Sciatic nerve (tissue), 1 donor: Measurements from ENCODE around the genes KCNH2 and SMARCD3.

GRCh38 chr7:150820021-150820457 is 19.5 kb downstream of the TMEM176A start:
- PRO-cap: no peak

DNA sequence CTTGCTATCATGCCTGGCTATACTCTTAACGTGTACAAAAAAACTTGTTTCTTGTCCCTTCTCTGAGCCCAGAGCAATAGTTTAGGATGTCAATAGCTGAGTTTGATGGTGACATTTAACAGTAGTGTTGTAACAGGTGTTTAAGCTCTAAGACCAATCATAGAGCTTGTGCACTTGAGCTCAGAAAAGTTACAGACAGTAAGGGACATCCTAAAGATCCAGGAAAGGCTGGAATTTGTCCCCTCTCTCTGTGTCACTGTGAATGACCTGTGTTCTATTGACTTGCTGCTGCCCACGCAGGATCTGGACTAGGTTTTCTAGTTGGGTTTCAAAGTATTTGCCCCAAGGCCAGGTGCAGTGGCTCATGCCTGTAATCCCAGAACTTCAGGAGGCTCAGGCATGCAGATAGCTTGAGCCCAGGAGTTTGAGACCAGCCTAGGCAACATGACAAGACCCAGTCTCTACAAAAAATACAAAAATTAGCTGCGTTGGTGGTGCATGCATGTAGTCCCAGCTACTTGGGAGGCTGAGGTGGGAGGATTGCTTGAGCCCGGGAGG is 17.1 kb downstream of the AOC1 start:
- PRO-cap: no peak

GRCh38 chr7:150949559-150950292 is 28.4 kb downstream of the KCNH2 start:
- PRO-cap: no peak

GRCh38 chr7:150978078-150978609 is at the start of gene KCNH2:
Gene KCNH2, minus strand, starts transcription at chr7:150978321.
- PRO-cap: no peak

GRCh38 chr7:151008006-151008505 is 16.2 kb downstream of the ATG9B start:
- PRO-cap: no peak

GRCh38 chr7:151012270-151012657 is 12.0 kb downstream of the ATG9B start:
- PRO-cap: no peak

GRCh38 chr7:151013425-151014040 is 10.8 kb downstream of the ATG9B start:
- PRO-cap: unidirectional peak, plus-strand start at chr7:151013921

DNA sequence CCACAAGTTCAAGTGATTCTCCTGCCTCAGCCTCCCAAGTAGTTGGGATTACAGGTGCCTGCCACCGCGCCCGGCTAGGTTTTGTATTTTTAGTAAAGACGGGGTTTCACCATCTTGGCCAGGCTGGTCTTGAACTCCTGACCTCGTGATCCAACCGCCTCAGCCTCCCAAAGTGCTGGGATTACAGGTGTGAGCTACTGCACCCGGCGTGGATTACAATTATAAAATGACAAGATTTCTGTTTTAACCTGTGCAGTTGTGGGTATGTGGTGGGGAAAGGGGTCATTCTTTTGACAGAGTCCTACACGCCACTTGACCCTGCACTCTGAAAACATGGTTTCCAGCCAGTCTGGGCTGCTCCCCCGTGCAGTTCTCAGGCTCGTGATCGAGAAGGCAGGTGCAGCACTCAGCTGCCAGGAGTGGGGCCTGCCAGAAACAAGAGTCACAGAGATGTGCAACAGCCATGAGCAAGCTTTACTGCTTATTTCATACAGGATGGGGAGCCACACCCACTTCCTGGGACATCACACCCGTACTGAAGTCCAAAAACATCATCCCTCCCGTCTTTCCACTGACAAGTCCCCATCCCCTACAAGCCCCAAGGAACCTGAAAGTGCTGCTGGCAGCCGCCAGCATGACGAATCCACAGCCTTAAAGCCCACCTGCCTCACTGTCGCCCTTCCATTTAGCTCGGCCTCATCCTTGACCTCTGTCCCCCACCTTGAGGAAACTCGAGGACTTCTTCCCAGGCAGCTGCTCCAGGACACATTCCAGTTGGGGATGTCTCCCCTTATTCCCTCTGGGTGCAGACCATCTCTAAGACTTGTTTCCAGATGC is 9.4 kb downstream of the ATG9B start:
- PRO-cap: no peak

DNA sequence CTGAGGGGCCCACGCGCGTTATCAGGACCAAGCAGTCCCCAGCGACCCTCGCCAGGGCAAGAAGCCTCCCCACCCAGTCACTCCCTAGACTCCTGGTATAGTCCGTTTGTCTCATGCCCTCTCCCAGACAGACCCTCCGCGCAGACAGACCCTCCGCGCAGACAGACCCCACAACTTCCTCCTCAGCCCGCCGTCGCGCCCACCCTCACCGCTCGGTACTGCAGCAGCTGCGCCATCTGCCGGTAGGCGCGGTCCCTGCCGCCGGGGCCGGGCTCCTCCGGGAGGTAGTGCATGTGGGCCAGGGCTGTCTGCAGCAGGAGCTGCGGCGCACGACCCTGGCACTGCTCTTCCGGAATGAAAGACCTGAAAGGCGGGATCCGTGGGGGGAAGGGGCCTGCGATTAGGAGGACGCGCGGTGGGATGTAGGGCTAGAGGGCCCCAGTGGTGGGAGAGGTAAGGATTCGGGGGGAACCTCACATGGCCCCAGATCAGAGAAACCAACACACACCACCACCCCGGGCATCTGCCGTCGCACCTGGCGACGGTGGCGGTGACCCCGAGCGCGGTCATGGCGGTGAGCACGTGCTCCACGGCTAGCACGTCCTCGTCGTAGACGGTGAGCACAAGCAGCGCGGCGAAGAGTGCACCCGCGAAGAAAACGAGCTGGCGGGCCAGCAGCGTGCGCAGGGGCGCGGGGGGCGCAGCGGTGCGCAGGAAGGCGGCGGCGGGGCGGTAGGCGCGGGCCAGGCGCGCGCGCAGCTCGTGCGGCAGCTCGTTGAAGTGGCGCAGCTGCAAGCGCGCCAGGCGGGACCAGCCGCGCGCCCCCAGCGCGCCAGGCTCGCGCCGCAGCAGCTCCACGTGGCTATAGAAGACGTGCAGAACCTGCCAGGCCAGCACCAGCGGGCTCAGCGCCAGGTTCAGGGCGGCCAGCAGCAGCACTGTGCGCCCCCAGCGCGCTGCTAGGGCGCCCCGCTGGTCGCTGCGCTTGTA is 5.9 kb downstream of the ATG9B start:
- PRO-cap: no peak

- PRO-cap: no peak
These were observed 6.5 kb downstream of the ABCB8 start for GRCh38 chr7:151034560-151035407.

DNA sequence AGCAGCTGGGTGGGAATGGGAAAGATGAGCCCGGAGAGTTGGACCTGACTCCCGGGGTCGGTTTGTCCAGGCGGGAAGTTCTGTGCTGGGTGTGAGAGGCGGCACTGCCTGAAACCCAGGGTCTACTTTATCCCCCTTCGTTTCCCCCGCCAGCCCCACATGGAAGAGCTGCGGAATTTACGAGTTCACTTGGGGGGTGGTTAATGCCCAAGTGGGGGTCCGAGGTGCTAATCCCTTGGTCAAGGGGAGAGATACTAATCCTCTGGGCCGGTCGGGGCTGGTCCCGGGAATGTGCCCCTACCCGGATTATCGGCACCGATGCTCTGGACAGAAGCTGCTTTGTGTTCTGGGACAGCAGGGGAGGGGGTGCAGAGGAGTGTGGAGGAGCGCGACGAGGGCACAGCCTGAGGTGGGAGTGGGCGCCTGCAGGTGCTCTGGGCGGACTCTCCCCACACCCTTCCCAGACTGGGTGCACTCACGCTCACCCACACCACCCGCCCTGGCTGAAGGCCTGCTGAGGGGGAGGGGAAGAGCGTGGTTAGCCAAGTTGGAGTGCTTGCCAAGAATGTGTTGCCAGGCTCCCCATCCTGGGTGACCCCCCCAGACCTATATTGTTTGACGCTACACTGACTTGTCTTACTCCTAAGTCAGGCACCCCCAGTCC is 978 bp downstream of the SLC4A2 start:
- PRO-cap: unidirectional peak, minus-strand start at position 467 of the sequence

DNA sequence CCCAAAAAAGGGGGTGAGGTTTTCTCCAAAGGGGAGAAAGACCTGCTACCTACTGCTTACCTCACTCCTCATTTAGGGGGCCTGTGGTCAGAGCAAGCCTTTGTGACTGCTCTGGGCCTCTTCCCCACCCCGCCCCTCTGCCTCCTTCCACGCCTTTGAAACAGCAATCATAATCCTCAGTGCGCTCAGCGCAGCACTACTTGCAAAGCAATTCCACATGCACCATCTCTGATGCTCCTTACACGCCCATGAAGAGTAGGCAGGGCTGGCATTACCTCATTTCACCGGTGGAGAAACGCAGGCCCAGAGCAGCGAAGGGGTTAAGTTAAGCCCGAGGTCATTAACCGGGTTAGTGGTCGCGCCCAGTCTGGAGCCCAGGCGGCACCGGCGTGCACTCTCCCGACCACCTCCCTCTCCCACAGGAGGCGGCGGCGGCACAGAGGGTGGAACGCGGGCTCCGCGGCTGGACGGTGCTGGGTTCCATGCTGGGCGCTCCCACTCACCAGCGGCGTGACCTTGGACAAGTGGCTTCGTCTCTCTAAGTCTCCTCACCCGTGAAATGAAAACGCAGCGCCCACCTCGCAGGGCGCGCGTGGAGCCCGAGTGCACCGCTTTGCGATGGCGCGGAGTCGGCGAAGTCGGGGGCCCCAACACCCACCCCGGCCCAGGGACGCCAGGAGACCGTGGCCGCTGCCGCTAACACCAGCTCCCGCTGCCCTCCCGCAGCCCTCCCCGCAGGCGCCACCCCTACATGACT is 497 bp downstream of the FASTK start:
- PRO-cap: bidirectional peak, plus-strand start at position 448 of the sequence, minus-strand start at position 414 of the sequence

DNA sequence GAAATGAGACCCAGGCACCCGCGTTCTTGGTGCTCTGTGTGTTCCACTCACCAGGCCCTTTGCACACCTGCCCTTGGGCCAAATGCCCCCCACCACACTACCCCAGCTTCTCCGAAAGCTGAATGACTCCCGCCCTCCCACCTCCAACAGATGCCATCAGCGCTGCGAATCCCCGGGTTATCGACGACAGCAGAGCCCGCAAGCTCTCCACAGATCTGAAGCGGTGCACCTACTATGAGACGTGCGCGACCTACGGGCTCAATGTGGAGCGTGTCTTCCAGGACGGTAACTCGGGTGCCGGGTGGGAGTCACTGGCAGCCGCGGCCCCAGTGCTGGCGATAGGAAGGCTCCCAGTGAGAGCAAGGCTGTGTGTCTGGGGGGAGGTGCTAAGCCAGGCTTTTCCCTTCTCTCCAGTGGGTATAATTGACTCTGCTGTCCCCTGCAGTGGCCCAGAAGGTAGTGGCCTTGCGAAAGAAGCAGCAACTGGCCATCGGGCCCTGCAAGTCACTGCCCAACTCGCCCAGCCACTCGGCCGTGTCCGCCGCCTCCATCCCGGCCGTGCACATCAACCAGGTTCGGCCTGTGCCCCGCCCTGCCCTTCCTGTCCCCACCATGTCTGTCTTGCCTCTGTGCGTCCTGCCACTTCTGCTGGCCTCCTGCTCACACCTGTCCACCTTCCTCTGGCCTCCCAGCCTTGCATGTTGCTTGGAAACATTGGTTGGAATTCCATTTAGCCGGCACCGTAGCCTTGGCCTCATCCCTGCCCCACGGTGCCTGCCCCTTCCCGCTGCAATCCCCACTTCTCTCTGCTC is 32.0 kb downstream of the AGAP3 start:
- PRO-cap: no peak

DNA sequence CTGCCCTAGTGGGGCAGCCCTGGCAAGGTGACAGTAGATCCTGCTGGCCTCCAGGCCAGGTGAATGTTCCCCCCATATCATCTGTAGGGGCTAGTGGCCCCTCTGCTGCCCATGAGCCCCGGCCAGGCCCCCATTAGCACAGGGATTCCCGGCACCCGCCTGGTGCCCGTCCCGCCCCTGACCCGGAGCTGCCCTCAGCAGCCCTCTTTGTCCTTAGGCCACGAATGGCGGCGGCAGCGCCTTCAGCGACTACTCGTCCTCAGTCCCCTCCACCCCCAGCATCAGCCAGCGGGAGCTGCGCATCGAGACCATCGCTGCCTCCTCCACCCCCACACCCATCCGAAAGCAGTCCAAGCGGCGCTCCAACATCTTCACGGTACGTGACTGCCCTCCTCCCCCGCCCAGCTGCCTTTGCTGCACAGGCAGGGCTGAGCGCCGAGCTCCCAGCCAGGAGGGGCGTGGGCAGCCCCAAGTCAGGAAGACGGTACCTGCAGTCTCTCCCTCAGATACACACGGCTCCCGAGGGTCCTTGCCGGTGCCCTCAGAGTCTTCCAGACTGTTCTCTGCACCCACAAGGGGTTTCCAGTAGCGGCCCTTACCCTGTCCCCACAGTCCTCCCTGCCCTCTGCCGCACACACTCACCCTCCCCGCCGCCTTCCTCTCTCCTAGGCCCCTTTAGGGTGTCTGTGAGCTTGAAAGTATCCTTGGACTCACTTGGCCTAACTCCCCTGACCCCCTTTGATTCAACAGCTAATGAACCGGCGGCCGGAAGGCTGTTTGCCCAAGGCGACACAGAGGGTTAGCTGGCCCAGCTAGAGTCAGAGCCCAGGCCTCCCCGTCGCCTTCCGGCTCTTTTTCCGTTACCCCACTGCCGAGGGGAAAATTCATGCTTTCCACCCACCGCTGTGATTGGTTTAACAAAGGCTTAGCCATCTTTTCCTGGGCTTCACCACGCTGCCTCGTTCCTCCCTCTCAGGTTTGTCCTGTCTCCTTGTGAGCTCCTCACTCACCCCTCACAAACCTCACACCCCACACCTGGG is 33.8 kb downstream of the AGAP3 start:
- PRO-cap: no peak

DNA sequence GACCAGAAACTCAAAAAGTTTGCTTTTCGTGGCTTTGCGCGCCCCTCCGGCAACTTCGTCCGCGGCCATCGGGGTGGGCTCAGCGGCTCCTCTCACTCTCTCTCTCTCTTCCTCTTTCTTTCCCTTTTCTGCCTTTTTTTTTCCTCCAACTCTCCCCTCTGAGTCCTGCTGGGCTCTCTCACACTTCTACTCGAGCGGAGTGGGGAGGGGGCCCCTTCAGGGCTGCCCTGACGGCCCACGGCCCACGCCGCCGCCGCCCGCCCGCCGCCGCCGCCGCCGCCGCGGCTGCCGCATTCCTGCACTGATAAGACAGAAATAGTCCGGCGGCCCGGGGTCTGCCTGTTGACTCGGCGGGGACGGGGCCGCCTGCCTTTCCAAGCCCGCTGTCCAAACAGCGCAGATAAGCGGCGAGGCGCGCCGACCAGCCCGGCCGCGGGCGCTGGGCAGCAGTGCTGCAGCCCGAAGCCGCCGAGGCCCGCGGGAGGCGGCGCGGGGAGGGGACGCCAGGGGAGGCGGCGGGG is at the start of gene SMARCD3:
Gene SMARCD3, minus strand, starts transcription at position 201 of the 521 bp plus-strand sequence.
- PRO-cap: bidirectional peak, plus-strand start at position 318 of the sequence, minus-strand start at position 287 of the sequence

- PRO-cap: bidirectional peak, plus-strand start at chr7:151249927, minus-strand start at chr7:151249801
These were observed 1.2 kb upstream of the SMARCD3 start for GRCh38 chr7:151249688-151250131.

GRCh38 chr7:151380951-151382077 is 28.5 kb downstream of the WDR86 start:
- PRO-cap: no peak

DNA sequence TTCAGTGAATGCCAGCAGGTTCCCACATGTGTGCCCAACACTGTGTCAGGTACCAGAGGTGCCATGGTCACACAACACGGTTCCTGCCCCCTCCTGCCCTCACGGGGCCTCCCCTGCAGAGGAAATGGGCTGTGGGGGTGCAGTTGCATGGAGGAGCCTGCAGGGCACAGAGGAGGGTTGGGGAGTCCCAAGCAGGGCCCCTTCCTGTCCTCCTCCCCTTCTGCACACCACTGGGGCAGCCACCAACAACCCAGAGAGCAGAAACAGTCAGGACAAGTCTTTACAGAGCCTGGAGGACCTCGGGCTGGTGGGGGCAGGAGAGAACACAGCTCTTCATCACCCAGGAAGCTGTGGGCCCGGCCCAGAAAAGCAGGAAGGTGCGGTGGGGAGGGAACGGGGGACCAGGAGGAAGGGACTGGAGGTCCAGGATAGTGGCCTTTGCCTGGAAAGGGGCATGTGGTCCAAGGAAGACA is 7.0 kb downstream of the CRYGN start:
- PRO-cap: no peak

DNA sequence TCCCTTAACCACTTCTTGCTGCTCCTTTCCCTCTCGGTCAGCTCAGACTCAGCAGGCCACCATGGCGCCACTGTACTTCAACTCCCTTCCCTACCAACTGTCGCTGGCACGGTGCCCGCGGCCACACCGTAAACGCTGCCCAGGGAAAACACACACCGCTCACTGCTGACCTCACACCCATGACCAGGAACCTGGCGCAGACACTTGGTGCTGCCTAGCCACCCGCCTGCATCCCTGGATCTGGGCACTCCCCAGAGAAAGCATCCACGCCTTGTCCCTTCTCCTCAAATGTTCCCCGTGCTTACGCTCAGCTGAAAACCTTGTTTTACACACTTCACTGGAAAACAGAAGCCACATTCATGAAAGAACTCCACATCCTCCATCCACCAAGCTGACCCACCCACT is 28.4 kb upstream of the CRYGN start:
- PRO-cap: no peak

GRCh38 chr7:151680599-151681409 is 161.1 kb upstream of the RHEB start:
- PRO-cap: unidirectional peak, minus-strand start at chr7:151680869